Right atrium auricular region (tissue), 2 donors: ENCODE measurements around the genes ELSPBP1 and FGF21.

- PRO-cap, result unidirectional peak, minus-strand start at chr19:47729552
- RAMPAGE, long total RNA, 2 experiments, result no peak in any of the 2 experiments
These were observed 15.9 kb downstream of the EHD2 start for GRCh38 chr19:47728878-47729855.

DNA sequence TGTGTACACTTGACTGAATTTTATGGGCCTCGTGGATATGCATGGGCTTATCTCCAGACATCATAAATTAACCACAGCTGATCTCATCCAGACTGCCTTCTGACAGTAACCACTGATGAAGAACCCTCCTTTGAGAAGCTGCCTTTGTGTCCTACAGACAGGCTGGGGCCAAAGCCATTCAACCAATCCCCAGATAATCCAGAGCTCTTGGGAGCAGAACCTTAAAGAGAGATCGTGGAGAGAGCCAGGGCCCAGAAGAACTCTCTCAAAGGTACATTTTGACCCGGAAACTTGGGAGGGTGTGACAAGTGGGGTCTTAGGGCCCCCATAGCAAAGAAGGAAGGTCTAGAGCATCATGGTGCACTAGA, at the start of gene ELSPBP1:
ELSPBP1 (plus strand) TSS at position 92 of the 368 bp plus-strand sequence.
- PRO-cap, result no peak
- RAMPAGE, long total RNA, 2 experiments, result no peak in any of the 2 experiments

GRCh38 chr19:48195022-48196361, 25.0 kb downstream of the ZSWIM9 start:
- PRO-cap, result no peak
- RAMPAGE, long total RNA, 2 experiments, result start-site peak on the plus strand in 1 of 2 experiments, at chr19:48195625-48196153 at its widest, 17 reads per replicate

DNA sequence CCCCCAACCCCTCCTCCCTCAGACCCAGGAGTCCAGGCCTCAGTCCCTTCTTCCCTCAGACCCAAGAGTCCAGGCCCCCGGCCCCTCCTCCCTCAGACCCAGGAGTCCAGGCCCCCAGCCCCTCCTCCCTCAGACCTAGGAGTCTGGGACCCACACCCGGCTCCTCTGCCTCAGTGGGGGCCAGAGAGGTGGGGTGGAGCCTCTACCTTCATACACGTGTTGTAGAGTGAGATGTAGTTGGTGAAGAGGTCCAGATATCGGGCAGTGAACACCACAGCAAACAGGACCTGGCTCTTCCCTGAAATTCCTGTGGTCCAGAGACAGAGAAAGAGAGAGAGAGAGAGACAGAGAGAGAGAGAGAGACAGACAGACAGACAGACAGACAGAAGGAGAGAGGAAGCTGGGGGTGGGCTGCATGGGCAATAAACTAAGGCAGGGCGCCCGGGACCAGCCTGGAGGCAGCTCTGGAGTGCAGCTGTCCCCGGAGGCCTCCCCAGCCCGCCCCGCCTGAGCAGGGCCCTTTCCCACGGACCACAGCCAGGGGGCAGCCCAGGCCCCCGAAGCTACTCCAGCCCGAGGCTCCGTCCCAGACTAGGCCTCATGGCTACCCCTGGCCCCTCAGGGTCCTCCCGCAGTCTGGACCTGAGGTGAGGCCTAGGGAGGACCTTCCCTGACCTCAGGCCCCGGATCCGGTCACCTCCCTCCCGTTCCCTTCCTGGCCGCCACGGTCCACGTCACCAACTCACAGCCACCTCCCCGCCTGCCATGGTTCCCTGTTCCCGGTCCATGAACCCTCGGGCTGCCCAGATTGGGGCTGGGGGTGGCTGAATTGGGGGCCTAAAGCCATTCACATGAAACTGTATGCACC, 899 bp downstream of the KDELR1 start:
- PRO-cap, result bidirectional peak, plus-strand start at position 745 of the sequence, minus-strand start at position 638 of the sequence
- RAMPAGE, long total RNA, 2 experiments, result start-site peak on the minus strand in 2 of 2 experiments, centred at positions 669 to 670 of the sequence, 24 to 40 reads per replicate

GRCh38 chr19:48397452-48398421, 4.3 kb downstream of the GRIN2D start:
- PRO-cap, result no peak
- RAMPAGE, long total RNA, 2 experiments, result no peak in any of the 2 experiments

DNA sequence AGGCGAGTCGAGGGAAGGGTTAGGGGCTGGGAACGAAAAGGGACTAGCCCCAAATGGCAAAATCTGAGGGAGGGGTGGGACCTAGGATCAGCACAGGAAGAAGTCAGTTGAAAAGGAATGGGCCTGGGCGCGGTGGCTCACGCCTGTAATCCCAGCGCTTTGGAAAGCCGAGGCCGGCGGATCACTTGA, 5.6 kb downstream of the GRIN2D start:
- PRO-cap, result no peak
- RAMPAGE, long total RNA, 2 experiments, result no peak in any of the 2 experiments

GRCh38 chr19:48442768-48443607, 2.8 kb upstream of the GRWD1 start:
- PRO-cap, result no peak
- RAMPAGE, long total RNA, 2 experiments, result no peak in any of the 2 experiments

DNA sequence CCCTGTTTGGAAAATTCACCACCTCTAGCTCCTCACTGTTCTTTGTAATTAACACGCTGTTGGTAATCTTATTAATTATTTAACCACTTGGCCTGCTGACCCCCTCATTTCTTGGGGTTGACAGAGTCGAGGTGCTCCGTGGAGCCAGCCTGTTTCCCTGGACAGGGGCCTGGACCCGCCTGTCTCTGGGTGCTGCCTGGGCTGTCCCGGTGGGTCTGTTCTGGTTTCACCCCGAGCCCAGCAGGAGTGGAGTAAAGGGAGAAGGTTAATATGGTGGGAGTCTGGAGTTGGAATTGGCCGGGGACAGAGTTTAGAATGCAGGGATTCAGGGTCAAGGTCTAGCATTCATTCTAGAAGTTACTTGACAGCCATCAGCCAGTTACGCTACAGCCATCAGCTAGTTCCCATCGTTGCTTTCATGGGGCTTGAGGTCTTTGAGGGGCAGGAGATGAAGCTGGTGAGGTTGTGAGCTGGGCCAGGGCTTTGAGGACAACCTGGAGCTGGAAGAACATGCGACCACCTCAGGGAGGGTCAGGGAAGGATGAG, 10.2 kb downstream of the CYTH2 start:
- PRO-cap, result no peak
- RAMPAGE, long total RNA, 2 experiments, result no peak in any of the 2 experiments

DNA sequence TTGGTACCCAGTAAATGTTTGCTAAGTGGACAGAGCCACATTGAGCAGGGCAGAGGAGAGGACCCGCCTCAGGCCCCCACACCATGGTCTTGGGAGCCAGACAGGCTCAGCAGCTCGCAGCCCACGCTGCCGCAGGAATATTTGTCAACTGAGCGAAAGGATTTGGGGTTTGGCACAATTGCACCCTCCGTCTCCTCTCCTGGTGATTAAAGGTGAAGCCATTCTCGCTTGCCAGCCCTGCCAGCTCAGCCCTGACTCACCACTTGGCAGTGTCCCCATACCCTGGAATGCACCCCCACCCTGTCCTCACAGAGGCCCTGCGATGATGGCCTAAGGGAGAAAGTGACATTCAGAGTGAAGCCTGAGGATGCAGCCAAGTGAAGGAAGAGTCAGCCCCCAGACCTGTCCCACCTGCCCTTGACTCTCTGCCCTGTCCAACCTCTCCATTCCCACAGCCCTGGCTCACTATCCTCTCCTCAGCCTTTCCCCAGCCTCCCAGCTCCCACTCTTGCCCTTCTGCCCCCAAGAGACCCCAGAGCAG, 18.8 kb downstream of the CYTH2 start:
- PRO-cap, result no peak
- RAMPAGE, long total RNA, 2 experiments, result no peak in any of the 2 experiments

GRCh38 chr19:48512952-48513313, 1.3 kb upstream of the LMTK3 start:
- PRO-cap, result no peak
- RAMPAGE, long total RNA, 2 experiments, result no peak in any of the 2 experiments

GRCh38 chr19:48612897-48613504, 1.9 kb downstream of the FAM83E start:
- PRO-cap, result no peak
- RAMPAGE, long total RNA, 2 experiments, result no peak in any of the 2 experiments

DNA sequence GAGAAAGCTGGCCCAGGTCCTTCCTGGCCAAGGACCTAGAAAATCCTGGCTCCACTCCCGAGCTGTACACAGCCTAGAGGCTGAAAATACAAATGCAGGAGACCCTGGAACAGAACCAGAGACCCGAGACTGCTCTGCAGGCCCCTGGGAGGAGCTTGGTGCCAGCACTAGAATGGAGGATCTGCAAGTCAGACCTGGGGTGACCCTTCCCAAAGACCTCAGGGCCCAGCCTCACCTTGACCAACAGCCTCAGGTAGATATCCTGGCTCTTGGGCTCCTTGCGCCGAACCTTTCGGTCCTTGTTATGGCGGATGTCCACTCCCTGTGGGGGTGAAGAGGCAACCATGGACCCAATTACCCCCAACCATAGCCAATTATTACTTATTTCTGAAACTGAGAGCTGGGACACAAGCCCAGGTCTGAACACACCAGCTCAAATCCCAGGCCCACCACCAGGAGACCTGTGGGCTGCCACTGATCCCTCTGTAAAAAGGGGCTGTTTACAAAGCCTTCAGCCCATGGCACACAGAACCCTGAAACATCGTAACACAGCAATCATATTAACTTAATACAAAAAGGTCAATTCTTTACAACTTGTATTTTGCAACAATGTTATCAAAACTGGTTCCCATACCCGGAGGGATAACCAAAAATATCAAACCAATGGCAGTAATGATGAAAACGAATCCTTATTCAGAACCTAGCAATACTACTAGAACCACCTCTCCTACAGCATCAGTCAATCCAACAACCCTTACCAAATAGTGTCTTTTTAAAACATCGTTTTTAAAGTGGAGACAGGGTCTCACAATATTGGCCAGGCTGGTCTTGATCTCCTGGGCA, 1.2 kb downstream of the RPL18 start:
- PRO-cap, result no peak
- RAMPAGE, long total RNA, 2 experiments, result no peak in any of the 2 experiments

DNA sequence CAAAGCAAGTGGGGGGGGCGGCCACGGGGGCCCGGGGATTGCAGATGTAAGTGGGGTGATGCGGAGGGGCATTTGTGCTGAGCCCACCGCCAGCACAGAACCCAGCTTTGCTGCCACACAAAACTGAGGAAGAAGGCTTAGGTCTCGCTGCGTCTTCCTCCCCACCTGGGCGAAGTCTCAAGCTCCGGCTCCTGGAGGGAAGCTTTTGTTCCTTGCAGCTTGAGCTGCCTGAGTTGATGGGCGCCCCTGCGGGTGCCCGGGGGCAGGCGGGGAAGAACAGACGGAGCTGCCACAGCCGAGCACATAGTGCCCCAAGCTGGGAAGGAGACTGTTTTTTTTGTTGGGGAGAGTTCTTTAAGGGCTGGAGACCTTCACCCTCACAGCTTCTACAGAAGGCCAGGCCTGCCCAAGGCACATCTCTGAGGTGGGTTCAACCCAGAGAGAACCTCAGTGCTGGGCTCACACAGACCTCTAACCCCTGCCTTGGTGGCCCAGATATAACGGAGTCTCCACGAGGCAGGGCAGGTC, 1.6 kb upstream of the NTN5 start:
- PRO-cap, result no peak
- RAMPAGE, long total RNA, 2 experiments, result no peak in any of the 2 experiments

- PRO-cap, result no peak
- RAMPAGE, long total RNA, 2 experiments, result no peak in any of the 2 experiments
These were observed 2.6 kb upstream of the NTN5 start for GRCh38 chr19:48675274-48675995.

GRCh38 chr19:48738420-48739450, 1.7 kb downstream of the RASIP1 start:
- PRO-cap, result bidirectional peak, plus-strand start at chr19:48738961, minus-strand start at chr19:48738797
- RAMPAGE, long total RNA, 2 experiments, result no peak in any of the 2 experiments

- PRO-cap, result no peak
- RAMPAGE, long total RNA, 2 experiments, result no peak in any of the 2 experiments
These were observed at the start of gene FGF21 for GRCh38 chr19:48755275-48755628. FGF21 (plus strand) TSS chr19:48755524.

DNA sequence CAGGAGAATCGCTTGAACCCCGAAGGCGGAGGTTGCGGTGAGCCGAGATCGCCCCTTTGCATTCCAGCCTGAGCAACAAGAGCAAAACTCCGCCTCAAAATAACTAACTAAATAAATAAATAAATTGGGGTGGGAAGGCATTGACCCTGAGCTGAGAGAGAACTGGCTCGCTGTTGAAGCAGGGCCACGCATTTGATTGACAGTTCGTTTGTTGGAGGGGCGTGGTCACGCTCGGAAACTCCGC, 276 bp upstream of the PPP1R15A start:
- PRO-cap, result bidirectional peak, plus-strand start outside the sequence, minus-strand start at position 168 of the sequence
- RAMPAGE, long total RNA, 2 experiments, result no peak in any of the 2 experiments

- PRO-cap, result bidirectional peak, plus-strand start at chr19:48873158, minus-strand start at chr19:48873017
- RAMPAGE, long total RNA, 2 experiments, result no peak in any of the 2 experiments
These were observed 967 bp downstream of the PPP1R15A start for GRCh38 chr19:48873126-48873649.

- PRO-cap, result bidirectional peak, plus-strand start at chr19:48873688, minus-strand start at chr19:48873673
- RAMPAGE, long total RNA, 2 experiments, result no peak in any of the 2 experiments
These were observed 1.5 kb downstream of the PPP1R15A start for GRCh38 chr19:48873650-48874206.

DNA sequence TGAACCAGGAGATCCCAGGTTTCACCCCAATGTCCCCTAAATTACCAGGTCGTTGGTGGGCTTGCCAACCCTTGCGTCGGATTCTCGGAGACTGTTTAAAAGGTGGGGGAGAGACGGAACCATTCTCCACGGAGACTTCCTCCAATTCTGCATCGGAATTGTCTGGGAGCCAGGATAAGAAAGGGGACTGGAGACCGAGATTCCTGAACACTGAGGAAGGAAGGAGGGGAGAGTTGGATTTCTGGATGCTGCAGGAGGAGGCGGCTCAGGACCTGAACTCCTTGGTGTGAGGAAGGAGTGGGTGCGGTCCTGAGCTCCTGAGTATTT, 3.6 kb downstream of the TULP2 start:
- PRO-cap, result no peak
- RAMPAGE, long total RNA, 2 experiments, result no peak in any of the 2 experiments